ENCODE data around the gene TASOR.

DNA sequence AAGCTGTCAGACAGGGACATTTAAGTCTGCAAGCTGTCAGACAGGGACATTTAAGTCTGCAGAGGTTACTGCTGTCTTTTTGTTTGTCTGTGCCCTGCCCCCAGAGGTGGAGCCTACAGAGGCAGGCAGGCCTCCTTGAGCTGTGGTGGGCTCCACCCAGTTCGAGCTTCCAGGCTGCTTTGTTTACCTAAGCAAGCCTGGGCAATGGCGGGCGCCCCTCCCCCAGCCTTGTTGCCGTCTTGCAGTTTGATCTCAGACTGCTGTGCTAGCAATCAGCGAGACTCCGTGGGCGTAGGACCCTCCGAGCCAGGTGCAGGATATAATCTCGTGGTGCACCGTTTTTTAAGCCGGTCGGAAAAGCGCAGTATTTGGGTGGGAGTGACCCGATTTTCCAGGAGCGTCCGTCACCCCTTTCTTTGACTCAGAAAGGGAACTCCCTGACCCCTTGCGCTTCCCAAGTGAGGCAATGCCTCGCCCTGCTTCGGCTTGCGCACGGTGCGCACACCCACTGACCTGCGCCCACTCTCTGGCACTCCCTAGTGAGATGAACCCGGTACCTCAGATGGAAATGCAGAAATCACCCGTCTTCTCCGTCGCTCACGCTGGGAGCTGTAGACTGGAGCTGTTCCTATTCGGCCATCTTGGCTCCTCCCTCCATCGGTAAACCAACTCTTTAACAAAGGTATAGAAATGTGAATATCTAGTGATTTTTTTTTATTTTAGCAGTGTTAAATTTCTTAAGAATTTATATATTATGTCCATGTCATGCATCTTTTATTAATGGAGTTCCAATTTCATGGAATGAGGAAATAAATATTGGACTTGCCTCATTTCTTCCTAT is 35.7 kb upstream of the SELENOK start:
- PRO-cap, 3 experiments, result no peak in any of the 3 experiments
- RAMPAGE, long total RNA, 4 experiments, result no peak in any of the 4 experiments
- RRBS, result no CpG with 5 or more reads among the region's 30 CpGs

DNA sequence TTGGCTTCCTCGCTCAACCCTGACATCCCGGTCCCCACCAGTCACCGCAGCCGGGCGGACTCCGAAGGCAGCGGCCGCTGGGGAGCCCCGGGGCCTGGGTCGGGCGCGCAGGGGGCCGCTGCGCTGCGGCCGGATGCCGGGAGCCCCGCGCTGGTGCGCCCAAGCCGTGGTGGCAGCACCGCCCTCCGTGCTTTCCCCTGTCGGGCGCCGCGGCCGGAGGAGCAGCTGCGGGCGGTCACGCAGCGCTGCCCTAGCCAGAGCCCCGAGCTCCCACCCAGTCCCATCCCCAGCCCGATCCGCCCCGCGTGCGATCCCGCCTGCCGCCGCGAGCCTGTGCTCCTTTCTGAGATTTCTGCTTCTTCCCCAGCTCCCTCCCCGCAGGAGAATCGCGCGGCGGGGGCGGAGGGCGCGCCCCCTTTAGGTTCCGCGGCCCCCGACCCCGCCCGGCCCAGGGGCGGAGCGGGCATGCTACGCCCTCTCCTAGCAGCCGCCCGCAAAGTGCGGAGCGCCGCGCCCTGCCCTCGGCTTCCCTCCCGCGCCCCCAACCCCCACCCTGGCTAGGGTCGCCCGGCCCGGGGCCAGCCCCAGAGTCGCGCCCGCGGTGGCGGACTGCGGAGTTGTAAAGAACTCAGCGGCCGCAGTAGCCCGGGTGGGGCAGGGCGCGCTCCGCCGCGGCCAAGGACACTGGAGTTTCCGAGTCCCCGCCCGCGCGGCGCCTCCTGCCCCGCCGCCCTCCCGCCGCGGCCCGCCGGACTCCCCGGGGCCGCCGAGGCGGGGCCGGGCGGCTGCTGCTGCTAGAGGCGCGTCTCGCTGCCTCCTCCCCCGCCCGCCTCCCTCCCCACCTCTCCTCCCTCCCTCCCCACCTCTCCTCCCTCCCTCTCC is 468 bp upstream of the CACNA2D3 start:
- PRO-cap, 3 experiments, result peak in 3 of 3 experiments; most common minus-strand start position 686 of the sequence (in 1)
- RAMPAGE, long total RNA, 4 experiments, result no peak in any of the 4 experiments
- RRBS, result 2% methylated on average over 48 of the region's 108 CpGs

DNA sequence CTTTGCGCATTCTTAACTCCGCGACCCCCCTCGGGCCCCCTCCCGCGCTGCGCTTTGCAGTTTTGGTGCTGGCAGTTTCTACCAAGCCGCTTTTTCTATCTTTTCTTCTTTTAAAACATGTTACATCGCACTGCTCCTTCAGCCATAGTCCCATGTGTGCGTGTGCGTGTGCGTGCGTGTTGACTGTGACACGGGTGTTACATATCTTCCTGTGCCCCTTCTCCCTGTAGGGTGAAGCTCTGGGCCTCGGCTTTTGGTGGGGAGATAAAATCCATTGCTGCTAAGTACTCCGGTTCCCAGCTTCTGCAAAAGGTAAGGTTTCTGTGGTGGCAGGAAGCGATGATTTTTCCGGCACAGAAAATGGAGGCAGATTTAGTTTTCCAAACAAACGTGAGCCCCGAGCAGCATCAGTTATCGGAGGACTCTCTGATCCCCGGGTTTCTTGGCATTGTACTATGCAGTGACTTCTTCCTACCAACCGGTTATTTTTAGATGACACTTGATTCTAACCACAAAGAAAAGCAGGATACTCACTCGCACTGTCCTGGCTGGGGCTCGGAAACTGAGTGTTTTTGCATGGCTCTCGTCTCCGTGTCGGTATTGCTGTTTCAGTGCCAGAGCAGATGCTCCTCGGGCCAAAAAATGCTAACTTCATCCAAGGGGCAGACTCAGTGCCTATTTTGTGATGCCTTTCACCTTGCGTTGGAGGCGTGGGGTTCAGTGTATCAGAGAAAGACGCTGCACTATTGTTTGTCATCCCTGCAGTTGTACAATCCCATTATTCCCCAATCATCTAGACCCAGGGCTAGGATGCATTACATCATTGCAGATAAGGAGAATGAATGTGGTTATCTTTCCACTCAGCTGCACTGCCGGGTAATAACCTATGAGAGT is 1.2 kb downstream of the CACNA2D3 start:
- PRO-cap, 3 experiments, result no peak in any of the 3 experiments
- RAMPAGE, long total RNA, 4 experiments, result no peak in any of the 4 experiments
- RRBS, result 17% methylated on average over 5 of the region's 33 CpGs

- PRO-cap, 3 experiments, result no peak in any of the 3 experiments
- RAMPAGE, long total RNA, 4 experiments, result no peak in any of the 4 experiments
- RRBS, result no CpG with 5 or more reads among the region's 2 CpGs
These were observed 312.0 kb downstream of the CACNA2D3 start for GRCh38 chr3:54434394-54434719.

GRCh38 chr3:54527507-54527927 is 400.3 kb downstream of the LRTM1 start:
- PRO-cap, 3 experiments, result no peak in any of the 3 experiments
- RAMPAGE, long total RNA, 4 experiments, result no peak in any of the 4 experiments
- RRBS, result no CpG with 5 or more reads among the region's 5 CpGs

GRCh38 chr3:55663965-55664854 is 177.1 kb upstream of the WNT5A start:
- PRO-cap, 3 experiments, result no peak in any of the 3 experiments
- RAMPAGE, long total RNA, 4 experiments, result no peak in any of the 4 experiments
- RRBS, result no CpG with 5 or more reads among the region's 18 CpGs

GRCh38 chr3:56355431-56356138 is 112.7 kb downstream of the ERC2 start:
- PRO-cap, 3 experiments, result no peak in any of the 3 experiments
- RAMPAGE, long total RNA, 4 experiments, result no peak in any of the 4 experiments
- RRBS, result no CpG with 5 or more reads among the region's 9 CpGs

- PRO-cap, 3 experiments, result peak in 3 of 3 experiments; most common plus-strand start chr3:56682993 (in 2); most common minus-strand start chr3:56682859 (in 3)
- RAMPAGE, long total RNA, 4 experiments, result start-site peak on the minus strand in 1 of 4 experiments, at chr3:56682886-56683293 at its widest, 18 to 90 reads per replicate
- RRBS, result 1% methylated on average over 34 of the region's 90 CpGs
These were observed at the start of gene TASOR for GRCh38 chr3:56682704-56683490. Gene TASOR (minus strand): TSS chr3:56683265.

GRCh38 chr3:56722240-56722486 is 39.1 kb upstream of the TASOR start:
- PRO-cap, 3 experiments, result peak in 1 of 3 experiments; most common minus-strand start chr3:56722338 (in 1)
- RAMPAGE, long total RNA, 4 experiments, result no peak in any of the 4 experiments
- RRBS, result no CpG with 5 or more reads among the region's 3 CpGs

- PRO-cap, 3 experiments, result no peak in any of the 3 experiments
- RAMPAGE, long total RNA, 4 experiments, result no peak in any of the 4 experiments
- RRBS, result no CpG with 5 or more reads among the region's 4 CpGs
These were observed 42.2 kb upstream of the TASOR start for GRCh38 chr3:56725138-56725773.

DNA sequence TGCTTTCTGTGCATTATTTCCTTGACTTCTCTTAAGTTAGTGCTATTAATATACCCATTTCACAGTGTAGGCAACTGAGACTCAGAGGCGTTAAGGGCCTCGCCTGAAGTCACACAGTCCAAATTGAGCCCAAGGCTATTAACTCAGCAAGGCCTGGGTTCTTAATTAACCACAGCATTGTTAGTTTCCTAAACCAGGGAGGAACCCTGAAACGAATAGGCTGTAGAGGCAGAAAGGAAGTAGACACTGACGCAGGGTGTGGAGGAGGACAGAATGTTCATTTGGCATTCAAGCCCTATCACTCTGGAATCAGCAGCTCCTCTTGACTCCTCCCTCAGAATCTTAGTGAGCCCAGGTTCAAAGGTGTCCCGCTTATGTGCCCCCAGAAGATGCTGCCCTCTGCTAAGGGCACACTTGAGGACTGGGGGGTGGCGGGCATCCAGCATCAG is 13.9 kb downstream of the ARHGEF3 start:
- PRO-cap, 3 experiments, result peak in 2 of 3 experiments; most common plus-strand start position 246 of the sequence (in 1); most common minus-strand start position 245 of the sequence (in 1)
- RAMPAGE, long total RNA, 4 experiments, result no peak in any of the 4 experiments
- RRBS, result no CpG with 5 or more reads among the region's 6 CpGs

GRCh38 chr3:57079148-57079628 is 18.7 kb downstream of the SPATA12 start:
- PRO-cap, 3 experiments, result peak in 3 of 3 experiments; most common plus-strand start chr3:57079373 (in 1); most common minus-strand start chr3:57079268 (in 2)
- RAMPAGE, long total RNA, 4 experiments, result start-site peak on the minus strand in 4 of 4 experiments, at chr3:57079253-57079312 at its widest, 24 to 457 reads per replicate
- RRBS, result 6% methylated on average over 2 of the region's 54 CpGs

GRCh38 chr3:57151940-57152741 is 13.0 kb downstream of the IL17RD start:
- PRO-cap, 3 experiments, result no peak in any of the 3 experiments
- RAMPAGE, long total RNA, 4 experiments, result no peak in any of the 4 experiments
- RRBS, result no CpG with 5 or more reads among the region's 16 CpGs

DNA sequence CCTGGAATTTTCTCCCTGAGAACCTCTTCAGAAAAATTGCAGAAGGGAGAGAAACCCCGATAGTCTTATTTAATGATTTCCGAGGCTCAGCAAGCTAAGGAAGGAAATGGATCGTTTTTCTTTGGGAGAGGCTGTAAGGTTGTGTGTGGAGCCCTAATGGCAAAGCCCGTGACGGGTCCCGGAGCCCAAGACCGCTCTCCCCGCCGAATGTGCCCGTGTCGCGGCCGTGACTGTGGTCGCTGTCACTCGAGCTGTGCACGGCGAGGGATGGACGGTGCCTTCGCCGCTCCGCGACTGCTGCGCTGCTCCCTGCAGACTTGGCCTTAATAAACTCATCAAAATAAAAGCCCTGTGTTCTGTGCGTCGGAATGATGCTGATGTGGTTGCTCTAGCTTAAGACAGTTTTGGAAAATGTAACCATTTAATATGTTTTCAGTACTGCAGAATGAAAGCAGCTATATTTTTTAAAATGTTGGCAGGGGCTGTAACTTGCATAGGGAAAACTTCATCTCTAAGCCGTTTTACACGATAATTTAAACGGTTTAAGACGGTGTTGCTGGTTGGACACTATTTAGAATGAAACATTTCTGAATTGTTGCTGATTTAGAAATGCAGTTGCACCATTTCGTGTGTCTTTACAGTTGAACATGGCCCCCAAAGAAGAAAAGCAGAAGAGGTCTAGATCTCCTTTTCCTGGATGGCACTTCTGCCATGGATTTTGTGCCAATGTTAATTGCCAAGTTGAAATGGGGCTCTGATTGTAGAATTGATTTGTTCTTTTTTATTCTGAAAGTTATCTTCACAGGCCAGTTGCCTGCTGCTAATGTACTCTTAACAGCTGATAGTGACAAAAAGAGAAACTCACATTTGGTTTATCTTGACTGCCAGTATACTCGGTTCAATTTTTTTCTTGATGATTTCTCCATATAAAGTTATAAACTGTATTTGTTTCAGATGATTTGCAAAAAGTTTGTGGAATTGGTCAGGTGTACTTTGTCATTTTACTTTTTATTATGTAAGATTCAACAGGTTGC is 1.1 kb downstream of the APPL1 start:
- PRO-cap, 3 experiments, result peak in 3 of 3 experiments; most common plus-strand start position 242 of the sequence (in 3); most common minus-strand start position 299 of the sequence (in 3)
- RAMPAGE, long total RNA, 4 experiments, result no peak in any of the 4 experiments
- RRBS, result no CpG with 5 or more reads among the region's 31 CpGs

DNA sequence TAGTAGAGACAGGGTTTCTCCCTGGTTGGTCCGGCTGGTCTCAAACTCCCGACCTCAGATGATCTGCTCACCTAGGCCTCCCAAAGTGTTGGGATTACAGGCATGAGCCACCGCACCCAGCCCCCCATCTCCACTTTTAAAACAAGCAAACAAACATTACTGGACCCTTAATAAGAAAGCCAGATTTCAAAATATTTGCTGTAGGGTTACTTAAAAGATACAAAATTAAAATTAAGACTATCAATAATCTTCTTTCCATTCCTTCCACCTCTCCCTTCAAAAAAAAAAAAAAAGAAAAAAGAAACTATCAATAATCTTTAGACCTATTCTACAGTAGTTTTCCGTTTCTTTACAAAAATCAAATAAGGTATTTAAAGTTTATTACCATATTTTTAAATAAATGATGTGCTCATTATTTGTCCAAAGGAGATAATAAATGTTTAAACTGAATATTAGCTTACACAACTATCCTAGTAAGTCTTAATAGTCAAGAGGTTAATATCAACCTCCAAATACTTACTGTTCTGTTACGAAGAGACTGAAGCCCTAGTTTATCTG is 19.0 kb downstream of the PDE12 start:
- PRO-cap, 3 experiments, result no peak in any of the 3 experiments
- RAMPAGE, long total RNA, 4 experiments, result no peak in any of the 4 experiments
- RRBS, result no CpG with 5 or more reads among the region's 5 CpGs

DNA sequence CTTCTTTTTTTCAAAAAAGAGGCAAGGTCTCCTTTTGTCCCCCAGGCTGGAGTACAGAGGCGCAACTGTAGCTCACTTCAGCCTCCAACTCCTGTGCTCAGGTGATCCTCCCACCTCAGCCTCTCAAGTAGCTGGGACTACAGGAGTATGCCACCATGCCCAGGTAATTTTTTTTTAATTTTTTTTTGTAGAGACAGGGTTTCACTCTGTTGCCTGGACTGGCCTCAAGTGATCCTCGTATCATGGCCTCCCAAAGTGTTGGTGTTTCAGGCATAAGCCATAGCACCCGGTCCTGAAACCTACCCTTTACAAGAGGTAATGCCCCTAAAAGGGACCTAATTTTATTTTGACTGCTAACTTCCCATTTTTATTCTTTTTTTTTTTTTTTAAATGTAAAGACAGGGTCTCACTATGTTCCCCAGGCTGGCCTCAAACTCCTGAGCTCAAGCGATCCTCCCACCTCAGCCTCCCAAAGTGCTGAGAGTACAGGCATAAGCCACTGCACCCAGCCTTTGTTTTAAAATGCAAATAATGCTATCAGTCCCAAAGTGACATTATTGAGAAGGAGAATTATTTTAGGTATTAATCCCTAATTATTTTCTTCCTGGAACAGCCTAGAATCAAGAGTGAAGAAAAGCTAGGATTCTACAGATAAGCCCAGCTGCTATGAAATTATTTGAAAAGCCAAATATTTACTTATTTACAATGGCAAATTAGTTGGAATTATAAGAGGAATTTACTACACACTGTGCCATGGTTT is 16.6 kb downstream of the ARF4 start:
- PRO-cap, 3 experiments, result no peak in any of the 3 experiments
- RAMPAGE, long total RNA, 4 experiments, result no peak in any of the 4 experiments
- RRBS, result no CpG with 5 or more reads among the region's 4 CpGs

- PRO-cap, 3 experiments, result peak in 3 of 3 experiments; most common plus-strand start chr3:57757384 (in 2); most common minus-strand start chr3:57757286 (in 3)
- RAMPAGE, long total RNA, 4 experiments, result start-site peak on the minus strand in 1 of 4 experiments, at chr3:57756835-57756885 at its widest, 5 reads per replicate
- RRBS, result 1% methylated on average over 41 of the region's 90 CpGs
These were observed 722 bp downstream of the SLMAP start for GRCh38 chr3:57756515-57757546.

GRCh38 chr3:57769973-57770863 is 14.1 kb downstream of the SLMAP start:
- PRO-cap, 3 experiments, result no peak in any of the 3 experiments
- RAMPAGE, long total RNA, 4 experiments, result no peak in any of the 4 experiments
- RRBS, result no CpG with 5 or more reads among the region's 4 CpGs

GRCh38 chr3:57896062-57896639 is 112.1 kb upstream of the FLNB start:
- PRO-cap, 3 experiments, result no peak in any of the 3 experiments
- RAMPAGE, long total RNA, 4 experiments, result no peak in any of the 4 experiments
- RRBS, result no CpG with 5 or more reads among the region's 4 CpGs

GRCh38 chr3:57983169-57983595 is 25.0 kb upstream of the FLNB start:
- PRO-cap, 3 experiments, result no peak in any of the 3 experiments
- RAMPAGE, long total RNA, 4 experiments, result no peak in any of the 4 experiments
- RRBS, result no CpG with 5 or more reads among the region's 7 CpGs

Data from adrenal gland (tissue), 7 donors.